Measurements from ENCODE around the genes DROSHA and ZFR.

GRCh38 chr5:25083373-25083760 lies 438.6 kb upstream of the CDH10 start:
- PRO-cap = no peak
- RAMPAGE, long total RNA, 4 experiments = no peak in any of the 4 experiments

DNA sequence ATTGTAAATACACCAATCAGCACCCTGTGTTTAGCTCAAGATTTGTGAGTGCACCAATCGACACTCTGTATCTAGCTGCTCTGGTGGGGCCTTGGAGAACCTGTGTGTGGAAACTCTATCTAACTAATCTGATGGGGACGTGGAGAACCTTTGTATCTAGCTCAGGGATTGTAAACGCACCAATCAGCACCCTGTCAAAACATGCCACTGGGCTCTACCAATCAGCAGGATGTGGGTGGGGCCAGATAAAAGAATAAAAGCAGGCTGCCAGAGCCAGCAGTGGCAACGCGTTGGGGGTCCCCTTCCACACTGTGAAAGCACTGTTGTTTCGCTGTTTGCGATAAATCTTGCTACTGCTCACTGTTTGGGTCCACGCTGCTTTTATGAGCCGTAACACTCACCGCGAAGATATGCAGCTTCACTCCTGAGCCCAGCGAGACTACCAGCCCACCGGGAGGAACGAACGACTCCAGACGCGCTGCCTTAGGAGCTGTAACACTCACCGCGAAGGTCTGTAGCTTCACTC lies 82.1 kb upstream of the CDH9 start:
- PRO-cap = no peak
- RAMPAGE, long total RNA, 4 experiments = no peak in any of the 4 experiments

DNA sequence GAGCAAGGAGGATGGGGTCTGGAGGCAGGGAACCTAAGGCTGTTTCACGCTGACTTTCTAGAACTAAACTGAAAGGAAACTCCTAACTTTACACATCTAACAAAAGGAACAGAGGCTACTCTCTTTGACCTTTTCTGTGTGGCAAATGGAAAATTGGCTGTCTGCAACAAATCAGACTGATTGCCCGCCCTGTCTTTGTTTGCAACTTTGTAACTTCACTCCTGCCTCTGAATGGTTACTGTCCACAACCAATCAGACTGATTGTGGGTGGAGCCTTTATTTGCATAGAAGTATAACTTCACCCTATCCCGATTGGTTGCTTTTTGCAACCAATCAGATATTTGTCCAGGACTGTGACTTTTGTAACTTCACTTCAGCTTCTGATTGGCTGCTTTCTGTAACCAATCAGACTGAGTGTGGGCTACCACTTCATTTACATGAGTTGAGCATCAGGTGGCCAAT lies 1810.9 kb upstream of the CDH6 start:
- PRO-cap = no peak
- RAMPAGE, long total RNA, 4 experiments = no peak in any of the 4 experiments

DNA sequence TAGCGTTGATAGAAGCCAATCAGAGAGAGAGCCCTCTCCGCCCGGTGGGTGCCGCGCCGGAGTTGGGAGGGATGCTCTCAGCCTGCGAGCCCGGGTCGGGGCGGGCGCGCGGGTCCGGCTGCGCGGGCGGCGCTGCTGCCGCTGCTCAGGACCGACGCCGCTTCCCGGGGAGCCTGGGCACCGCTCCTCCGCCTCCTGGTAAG lies 359 bp downstream of the CDH6 start:
- PRO-cap = no peak
- RAMPAGE, long total RNA, 4 experiments = no peak in any of the 4 experiments

GRCh38 chr5:31213571-31214437 lies 20.3 kb downstream of the CDH6 start:
- PRO-cap = no peak
- RAMPAGE, long total RNA, 4 experiments = no peak in any of the 4 experiments

DNA sequence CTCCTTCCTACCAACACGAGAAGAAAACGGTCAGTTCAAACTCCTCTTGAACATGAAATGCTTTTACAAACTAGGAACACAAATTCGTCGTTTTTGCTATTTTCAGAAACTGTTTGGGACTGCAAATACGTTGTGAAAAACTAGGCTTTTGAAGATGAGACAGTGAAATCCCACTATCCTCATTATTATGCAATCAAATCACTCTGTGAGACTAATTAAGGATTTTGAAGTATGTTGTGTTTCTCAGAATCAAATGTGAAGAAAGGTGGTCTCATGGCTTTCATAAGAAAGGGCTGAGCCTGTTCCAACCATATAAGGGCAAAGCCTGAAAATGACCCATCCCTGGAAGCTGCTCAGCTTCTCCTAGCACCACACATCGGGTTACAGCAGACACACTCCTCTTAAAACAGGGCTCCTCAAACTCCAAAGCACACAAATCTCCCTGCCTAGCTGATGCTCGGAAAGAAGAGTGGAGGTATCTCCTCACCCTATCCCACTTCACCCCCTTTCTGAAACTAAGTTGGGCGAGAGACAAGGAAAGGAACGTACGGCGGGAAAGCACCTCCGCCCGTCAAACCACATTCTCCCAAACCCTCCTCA lies 33.3 kb downstream of the CDH6 start:
- PRO-cap = unidirectional peak, plus-strand start at position 366 of the sequence
- RAMPAGE, long total RNA, 4 experiments = no peak in any of the 4 experiments

GRCh38 chr5:31531429-31532659 lies at the start of gene DROSHA:
TSS of gene DROSHA (minus strand) at chr5:31532093.
- PRO-cap = bidirectional peak, plus-strand start at chr5:31532323, minus-strand start at chr5:31532085
- RAMPAGE, long total RNA, 4 experiments = start-site peak on the plus strand in 4 of 4 experiments, at chr5:31532296-31532335 at its widest, 23 to 713 reads per replicate; start-site peak on the minus strand in 4 of 4 experiments, at chr5:31532054-31532081 at its widest, 31 to 95 reads per replicate

DNA sequence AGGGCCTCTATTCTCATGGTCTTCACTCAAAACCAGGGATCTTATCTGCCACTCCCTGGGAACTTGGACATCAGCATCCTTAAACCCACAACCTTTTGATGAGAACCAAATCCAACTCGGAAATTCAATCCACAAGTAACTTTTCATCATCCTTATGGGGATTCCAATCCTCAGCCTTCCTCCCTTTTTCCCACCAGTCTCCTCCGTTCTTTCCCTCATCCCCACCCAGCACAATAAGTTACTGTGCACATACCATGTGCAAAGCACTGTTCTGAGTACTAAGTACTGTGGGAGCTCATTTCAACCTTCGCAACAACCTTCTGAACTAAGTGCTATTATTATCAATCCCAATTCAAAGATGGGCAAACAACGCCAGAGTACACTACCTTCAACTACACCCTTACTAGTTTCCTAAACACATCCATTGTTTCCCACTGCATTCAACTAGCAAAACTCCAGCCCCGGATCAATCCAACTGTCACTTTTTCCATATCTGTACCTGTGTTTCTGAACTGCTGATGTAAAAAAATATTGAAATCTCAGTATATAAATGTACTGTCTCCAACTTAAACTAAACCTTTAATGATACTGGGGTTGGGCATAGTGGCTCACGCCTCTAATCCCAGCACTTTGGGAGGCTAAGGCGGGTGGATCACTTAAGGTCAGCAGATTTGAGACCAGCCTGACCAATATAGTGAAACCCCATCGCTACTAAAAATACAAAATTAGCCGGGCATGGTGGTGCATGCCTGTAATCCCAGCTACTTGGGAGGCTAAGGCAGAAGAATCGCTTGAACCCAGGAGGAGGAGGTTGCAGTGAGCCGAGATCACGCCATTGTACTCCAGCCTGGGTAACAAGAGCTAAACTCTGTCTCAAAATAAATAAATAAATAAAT lies 16.8 kb downstream of the GOLPH3 start:
- PRO-cap = no peak
- RAMPAGE, long total RNA, 4 experiments = no peak in any of the 4 experiments

DNA sequence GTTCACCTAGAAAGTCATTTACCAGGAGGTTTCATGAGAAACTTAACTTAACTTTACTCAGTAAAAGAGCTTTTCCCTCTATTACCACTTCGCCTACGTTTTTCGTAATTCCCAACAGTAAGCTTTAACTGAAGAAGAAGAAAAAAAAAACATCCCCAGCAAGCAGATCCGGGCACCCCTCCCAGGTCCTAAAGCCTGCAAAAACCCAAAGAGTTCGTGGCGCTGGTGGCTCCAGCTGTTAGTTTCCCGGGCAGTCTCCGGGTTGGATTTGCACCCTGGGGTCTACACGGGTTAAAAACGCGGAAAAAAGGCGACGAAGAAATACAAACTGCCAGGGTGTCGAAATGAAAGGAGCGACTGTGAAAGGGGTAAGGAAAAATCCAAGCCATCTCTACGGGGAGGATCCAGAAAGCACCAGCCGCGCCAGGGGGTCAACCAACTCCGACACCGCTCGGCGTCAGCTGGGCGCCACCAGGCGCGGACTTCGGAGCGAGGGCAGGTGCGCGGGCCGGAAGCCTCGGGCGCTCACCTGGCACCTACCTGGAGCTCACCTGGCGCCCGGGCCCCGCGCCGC lies 826 bp downstream of the GOLPH3 start:
- PRO-cap = bidirectional peak, plus-strand start at position 208 of the sequence, minus-strand start outside the sequence; bidirectional peak, plus-strand start at position 388 of the sequence, minus-strand start at position 459 of the sequence
- RAMPAGE, long total RNA, 4 experiments = no peak in any of the 4 experiments

DNA sequence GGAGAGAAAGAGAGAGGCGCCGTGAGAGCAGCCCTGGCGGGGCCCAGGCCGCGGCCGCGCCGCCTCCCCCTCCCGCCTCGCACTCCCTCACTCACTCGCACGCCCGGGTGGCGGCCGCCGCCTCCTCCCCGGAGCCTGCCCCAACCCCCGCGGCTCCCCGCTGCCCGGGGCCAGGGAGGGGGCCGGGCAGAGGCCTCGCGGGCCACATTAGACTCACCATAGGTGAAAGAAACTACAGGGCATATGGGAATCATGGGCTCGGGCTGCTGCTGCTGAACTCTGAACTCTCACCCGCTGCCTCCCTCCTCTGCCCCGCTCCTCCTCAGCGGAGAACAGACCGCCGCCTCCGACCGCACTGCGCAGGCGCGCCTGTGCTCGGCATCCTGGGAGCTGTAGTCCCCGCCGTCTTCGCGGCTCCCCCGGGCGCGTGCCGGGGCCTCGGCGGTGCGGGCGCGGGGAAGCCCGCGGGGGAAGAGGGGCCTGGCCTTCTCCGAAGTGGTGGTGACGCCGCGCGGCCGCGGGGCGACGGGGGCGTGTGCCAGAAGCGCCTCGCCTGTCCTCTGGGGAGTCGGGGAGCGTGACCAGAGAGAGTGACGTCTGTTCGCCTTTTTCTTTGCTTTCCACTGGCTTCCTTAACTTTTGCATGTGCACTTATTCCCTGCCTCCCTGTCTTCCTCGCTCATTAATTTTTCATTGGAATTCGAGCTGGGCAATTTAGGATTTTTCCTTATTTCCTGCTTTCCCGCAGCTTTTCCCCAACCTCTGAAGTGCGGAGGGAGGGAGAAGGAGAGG lies at the start of gene ZFR:
Gene ZFR (minus strand): TSS at position 336 of the 792 bp plus-strand sequence.
- PRO-cap = bidirectional peak, plus-strand start at position 250 of the sequence, minus-strand start at position 309 of the sequence
- RAMPAGE, long total RNA, 4 experiments = start-site peak on the minus strand in 4 of 4 experiments, centred at positions 87 to 307 of the sequence, 84 to 1,596 reads per replicate

GRCh38 chr5:33008740-33009132 lies 297.6 kb downstream of the NPR3 start:
- PRO-cap = no peak
- RAMPAGE, long total RNA, 4 experiments = no peak in any of the 4 experiments

DNA sequence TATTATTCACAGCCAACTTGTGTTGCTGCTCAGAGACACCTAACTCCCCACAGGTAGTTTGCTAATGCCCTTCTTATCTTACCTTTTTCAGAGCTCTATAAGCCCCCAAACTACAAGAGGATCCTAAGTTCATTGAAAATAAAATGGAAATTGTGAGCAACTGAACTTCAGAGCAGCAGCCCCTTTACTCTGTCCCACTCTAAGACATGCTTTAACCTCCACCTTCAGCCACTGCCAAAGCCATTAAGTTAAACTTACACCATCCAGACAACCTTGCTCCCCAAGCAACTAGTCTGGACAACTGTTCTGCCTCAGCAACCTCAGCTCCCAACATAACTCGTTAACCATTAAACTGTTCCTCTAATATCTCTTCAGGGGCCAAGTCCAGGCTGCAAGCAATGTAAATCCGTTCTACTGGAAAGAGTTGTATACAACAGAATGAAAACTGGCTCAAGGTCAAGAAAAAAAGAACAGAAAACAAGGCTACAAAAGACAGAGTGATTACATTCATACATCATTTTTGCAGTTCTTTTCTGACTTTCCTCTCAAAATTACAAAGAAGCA lies 131.8 kb upstream of the TARS1 start:
- PRO-cap = no peak
- RAMPAGE, long total RNA, 4 experiments = no peak in any of the 4 experiments

- PRO-cap = no peak
- RAMPAGE, long total RNA, 4 experiments = no peak in any of the 4 experiments
Measured at GRCh38 chr5:33441952-33442388, 1.2 kb downstream of the TARS1 start.

DNA sequence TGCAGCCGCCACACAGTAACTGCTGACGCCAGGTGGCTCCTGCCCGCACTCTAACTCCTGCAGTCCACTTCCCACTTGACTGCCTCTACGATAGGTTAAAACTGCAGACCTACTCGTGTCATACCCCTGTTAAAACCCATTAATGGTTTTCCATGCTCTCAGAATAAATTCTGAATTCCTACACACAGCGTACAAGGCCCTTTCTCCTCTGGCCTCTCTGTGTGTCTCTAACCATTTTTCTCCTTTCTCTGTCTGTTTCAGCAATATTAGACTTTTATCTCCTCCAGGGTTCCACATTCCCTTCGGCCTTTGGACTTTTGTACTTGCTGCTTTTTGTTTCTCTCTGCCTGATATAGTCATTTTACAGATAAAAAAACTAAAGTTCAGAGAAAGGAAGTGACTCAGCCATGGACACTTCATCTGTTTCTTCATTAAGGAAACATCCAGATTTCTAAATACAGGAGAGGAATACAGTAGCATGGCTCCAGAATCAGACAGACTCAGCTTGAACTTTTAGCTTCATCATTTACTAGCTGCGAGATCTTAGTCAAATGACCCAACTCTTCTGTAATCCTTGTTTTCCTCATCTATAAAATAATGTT lies 84.8 kb downstream of the ADAMTS12 start:
- PRO-cap = no peak
- RAMPAGE, long total RNA, 4 experiments = no peak in any of the 4 experiments

- PRO-cap = no peak
- RAMPAGE, long total RNA, 4 experiments = no peak in any of the 4 experiments
Measured at GRCh38 chr5:34147741-34148086, 104.7 kb upstream of the C1QTNF3 start.

DNA sequence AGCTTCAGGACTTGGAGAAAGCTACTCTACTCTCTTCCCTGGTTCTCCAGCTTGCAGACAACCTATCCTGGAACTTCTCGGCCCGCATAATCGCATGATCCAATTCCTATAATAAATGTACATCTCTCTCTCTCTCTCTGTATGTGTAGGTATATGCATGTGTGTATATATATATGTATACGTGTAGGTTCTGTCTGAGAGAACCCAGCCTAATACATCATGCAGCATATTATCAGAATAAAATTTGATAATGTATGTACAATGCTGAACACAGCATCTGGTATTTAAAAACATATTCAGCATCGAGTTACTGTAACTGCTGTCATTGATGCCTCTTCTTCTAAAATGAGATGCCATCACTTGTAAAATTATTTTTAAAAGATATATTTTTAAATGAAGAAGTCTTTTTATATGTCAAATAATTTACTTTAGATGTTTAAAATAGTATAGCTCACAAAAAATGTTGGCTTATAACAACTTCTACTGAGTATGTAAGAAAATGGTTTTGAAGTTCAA lies 122.3 kb upstream of the C1QTNF3 start:
- PRO-cap = no peak
- RAMPAGE, long total RNA, 4 experiments = start-site peak on the minus strand in 1 of 4 experiments, centred at position 184 of the sequence, 10 reads per replicate

DNA sequence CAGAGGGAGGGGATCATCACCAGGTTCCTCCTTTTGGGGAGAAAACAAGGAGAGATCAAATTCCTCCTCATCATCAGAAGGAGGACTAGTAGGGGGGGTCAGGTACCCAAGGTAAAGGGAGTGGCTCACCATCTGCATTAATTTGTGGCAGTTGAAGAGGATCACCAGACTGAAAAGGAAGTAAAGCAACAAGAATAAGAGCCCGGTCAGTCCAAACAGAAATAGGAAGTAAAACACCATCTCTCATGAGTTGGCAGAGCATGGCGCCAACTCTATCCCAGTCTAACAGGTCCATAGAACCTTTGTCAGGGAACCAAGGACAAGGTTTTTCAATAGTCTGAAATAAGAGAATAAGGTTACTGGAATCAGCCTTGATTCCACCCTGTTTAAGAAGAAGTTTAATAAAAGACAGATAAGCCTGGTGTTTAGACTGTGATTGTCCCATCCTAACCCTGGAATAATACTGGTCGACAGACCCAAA lies 189.0 kb upstream of the RAI14 start:
- PRO-cap = no peak
- RAMPAGE, long total RNA, 4 experiments = no peak in any of the 4 experiments

DNA sequence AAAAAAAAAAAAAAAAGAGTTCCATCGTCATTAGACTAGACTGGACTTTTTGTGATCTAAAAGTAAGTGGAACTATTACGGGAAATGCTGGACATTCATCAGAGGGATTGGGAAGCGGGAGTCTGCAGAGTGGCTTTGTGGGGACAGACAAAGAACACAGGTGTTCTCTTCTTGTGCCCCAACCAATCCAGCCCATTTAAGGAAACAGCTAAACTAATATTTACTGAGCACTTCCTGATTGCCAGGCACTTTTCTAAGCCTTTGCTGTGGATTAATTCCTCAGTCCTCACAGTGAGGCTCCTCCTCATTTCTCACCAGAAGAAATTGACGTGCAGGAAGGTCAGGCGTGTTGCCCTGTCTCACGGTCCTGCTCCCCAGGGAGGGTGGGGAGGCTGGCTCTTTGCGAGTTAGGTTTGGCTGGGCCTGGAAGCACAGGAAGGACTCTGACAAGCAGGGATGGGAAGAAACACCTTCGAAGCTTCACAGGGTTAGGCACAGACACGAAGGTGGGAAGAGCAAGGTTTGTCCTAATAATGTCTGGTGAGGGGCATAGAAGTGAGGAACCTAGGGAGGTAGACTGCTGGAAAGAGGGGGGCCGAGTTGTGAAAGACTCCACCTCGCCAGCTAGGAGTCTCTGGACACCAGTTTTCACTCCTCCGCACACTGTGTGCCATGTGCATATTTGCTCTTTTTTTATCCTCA lies 176.2 kb upstream of the RAI14 start:
- PRO-cap = unidirectional peak, plus-strand start at position 317 of the sequence
- RAMPAGE, long total RNA, 4 experiments = no peak in any of the 4 experiments

- PRO-cap = no peak
- RAMPAGE, long total RNA, 4 experiments = no peak in any of the 4 experiments
Measured at GRCh38 chr5:34487063-34488019, 168.8 kb upstream of the RAI14 start.

GRCh38 chr5:34564093-34565231 lies 91.7 kb upstream of the RAI14 start:
- PRO-cap = unidirectional peak, minus-strand start at chr5:34564848
- RAMPAGE, long total RNA, 4 experiments = no peak in any of the 4 experiments

Data from esophagus squamous epithelium (tissue), 4 donors.